ENCODE measurements around a stretch of chr3.

- PRO-cap: bidirectional peak, plus-strand start at chr3:194137836, minus-strand start at chr3:194137673
These were observed 1.5 kb downstream of the HES1 start for GRCh38 chr3:194137394-194137895.

GRCh38 chr3:194140506-194141137 is 4.7 kb downstream of the HES1 start:
- PRO-cap: bidirectional peak, plus-strand start at chr3:194140879, minus-strand start at chr3:194140831; bidirectional peak, plus-strand start at chr3:194141056, minus-strand start at chr3:194140925; bidirectional peak, plus-strand start at chr3:194141261, minus-strand start at chr3:194141092

DNA sequence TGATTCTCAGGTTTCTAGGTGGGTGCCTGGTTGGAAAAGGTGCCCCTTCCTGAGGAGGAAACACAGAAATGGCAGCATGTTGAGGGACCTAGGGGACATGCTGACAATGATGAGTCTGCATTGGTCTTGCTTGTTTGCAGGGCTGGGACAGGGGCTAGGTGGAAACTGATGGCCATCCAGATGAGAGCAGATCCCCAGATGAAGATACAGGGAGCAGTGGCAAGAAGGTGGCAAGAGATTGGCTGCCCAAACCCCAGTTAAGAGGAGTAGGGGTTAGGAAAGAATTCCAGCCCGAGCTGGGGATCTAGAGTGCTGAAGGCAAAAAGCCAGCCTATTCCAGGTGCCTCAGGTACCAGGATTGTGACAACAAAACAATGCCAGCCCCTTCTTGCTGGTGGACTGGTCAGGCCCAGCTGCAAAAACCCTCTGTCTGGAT is 98.2 kb downstream of the CPN2 start:
- PRO-cap: no peak

- PRO-cap: no peak
These were observed 17.7 kb downstream of the CPN2 start for GRCh38 chr3:194332967-194334261.

DNA sequence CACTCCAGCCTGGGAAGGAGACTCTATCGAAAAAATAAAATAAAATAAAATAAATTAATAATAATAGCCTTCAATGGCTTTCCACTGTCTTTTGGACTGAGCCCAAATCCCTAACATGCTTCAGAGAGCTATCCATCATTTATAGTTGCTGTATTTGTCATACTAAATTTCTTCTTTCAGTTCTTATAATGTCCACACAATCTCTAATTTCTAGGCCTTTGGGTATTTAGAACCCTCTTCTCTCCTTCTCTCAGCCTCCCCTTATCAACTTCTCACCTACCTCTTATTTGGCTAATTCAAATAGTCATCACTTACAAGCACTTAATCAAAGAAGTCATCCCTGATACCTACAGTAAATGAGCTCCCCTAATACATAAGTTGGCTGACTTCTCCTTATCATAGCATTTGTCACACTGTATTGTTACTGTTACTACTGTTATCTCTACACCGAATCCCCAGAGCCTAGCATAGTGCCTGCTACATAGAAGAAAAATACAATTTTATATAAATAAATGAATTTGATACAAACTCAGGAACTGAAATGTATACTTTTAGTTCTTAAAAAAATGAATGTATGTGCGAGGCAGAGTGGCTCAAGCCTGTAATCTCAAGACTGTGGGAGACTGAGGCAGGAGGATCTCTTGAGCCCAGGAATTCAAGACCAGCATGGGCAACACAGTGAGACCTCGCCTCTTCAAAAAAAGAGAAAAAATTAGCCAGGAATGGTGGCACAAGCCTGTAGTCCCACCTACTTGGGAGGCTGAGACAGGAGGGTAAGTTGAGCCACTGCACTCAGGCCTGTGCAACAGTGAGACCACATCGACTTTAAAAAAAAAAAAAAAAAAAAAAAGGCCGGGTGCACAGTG is 34.1 kb downstream of the ATP13A3 start:
- PRO-cap: no peak

- PRO-cap: no peak
These were observed 24.7 kb downstream of the ATP13A3 start for GRCh38 chr3:194461954-194462563.

- PRO-cap: bidirectional peak, plus-strand start at chr3:194488000, minus-strand start at chr3:194487758
These were observed 1.1 kb upstream of the ATP13A3 start for GRCh38 chr3:194487721-194488387.

GRCh38 chr3:194522412-194523122 is 35.8 kb upstream of the ATP13A3 start:
- PRO-cap: no peak

GRCh38 chr3:194540377-194540971 is 53.7 kb upstream of the ATP13A3 start:
- PRO-cap: unidirectional peak, minus-strand start at chr3:194540677

DNA sequence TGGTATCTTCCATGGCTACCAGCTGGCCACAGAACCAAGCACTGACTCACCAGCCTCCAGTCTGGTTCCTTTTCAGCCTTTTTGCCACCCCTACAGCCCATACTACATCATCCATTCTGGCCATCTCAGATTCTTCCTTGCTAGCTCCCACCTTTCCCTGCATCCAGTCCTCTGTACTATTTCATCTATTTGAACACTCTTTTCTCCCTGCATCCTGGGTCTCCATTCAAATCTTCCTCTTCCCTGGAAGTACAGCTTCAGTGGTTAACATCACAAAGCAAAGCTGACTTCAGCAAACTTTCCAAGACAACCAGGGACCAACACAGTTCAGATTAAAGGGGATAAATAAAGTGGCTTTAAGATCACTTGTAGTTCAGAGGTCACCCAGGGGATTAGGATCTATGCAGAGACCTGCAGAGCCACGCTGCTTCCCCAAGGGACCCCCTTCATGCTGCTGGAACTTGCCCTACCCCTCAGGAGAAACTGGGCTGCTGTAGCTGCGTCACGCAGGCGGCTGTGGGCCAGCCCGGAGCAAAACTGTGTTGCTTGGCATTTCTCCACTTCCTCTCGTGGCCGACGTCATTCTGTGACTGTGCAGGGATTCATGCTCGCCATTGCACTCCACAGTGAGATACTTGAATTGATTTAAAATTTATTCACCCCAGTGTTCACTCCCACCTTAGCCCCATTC is 46.0 kb downstream of the TMEM44 start:
- PRO-cap: no peak

- PRO-cap: no peak
These were observed 6.0 kb upstream of the TMEM44 start for GRCh38 chr3:194639121-194639720.

GRCh38 chr3:194648774-194649167 is 15.6 kb upstream of the TMEM44 start:
- PRO-cap: no peak

DNA sequence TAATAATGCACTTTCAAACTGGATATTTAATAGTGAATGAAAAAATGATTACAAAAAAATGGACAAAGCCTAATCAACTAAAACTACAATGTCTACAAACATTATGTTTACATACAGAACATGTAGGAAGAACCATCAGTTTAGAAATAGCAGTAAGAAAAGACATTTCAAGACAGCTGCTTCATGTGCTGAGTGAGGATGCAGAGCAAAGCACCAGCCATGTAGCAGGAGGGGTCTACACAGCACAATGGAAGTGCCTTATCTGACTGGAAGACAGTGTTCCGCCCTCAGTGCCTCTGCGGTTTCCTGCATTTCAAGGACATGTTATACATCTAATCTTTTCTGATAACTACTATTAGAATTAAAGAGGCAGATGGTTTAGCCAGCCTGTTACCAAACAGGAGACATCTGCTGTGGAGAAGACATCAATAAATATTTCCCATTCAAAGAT is 10.7 kb downstream of the LSG1 start:
- PRO-cap: no peak

- PRO-cap: unidirectional peak, minus-strand start at chr3:194688415
These were observed 2.5 kb downstream of the FAM43A start for GRCh38 chr3:194688342-194688500.

- PRO-cap: unidirectional peak, minus-strand start at chr3:194730458
These were observed 44.8 kb downstream of the FAM43A start for GRCh38 chr3:194730327-194730944.

DNA sequence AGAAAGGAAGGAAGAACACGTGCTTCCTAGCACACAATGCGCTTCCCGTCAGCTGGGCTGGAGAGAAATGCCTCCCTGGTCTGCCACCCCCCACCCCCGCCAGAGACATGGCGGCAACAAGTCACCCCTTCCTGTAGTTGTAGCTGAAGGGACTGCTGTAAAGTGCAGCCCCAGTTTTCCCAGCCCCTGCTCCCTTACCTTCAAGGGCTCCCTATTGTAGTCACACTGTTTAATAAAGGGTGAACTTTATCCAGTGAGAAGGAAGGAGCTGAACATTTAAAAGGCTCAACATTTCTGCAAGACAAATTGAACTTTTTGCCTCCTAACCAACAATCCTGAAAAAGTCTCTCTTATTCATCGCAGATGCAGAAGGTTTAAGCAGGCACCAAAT is 182.1 kb downstream of the FAM43A start:
- PRO-cap: no peak

- PRO-cap: unidirectional peak, plus-strand start at chr3:195005516
These were observed 265.7 kb downstream of the XXYLT1 start for GRCh38 chr3:195005295-195005619.

GRCh38 chr3:195129406-195129985 is 141.5 kb downstream of the XXYLT1 start:
- PRO-cap: no peak

DNA sequence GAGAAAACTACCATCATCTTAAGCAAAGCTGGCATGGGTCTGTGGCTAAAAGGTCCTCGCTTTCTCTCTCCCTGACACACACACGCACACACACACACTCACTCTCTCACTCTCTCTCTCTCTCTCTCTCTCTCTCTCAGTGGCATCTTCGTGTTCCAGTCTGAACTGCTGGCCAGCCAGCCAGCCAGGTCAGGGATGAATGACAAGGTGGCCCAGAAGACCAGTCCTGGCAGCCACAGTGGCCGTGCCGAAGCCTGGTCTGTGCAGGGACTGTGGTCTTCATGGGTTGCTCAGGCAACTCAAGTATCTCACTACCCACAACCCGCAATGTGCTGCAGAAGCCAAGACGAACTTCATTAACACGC is 66.6 kb downstream of the XXYLT1 start:
- PRO-cap: unidirectional peak, minus-strand start at position 128 of the sequence

GRCh38 chr3:195441234-195441431 is 1.7 kb downstream of the ACAP2 start:
- PRO-cap: no peak